ENCODE measurements around a stretch of chr9.

GRCh38 chr9:127210083-127211158 is 54.2 kb upstream of the GARNL3 start:
- PRO-cap: no peak
- RRBS: no CpG with 5 or more reads among the region's 21 CpGs

DNA sequence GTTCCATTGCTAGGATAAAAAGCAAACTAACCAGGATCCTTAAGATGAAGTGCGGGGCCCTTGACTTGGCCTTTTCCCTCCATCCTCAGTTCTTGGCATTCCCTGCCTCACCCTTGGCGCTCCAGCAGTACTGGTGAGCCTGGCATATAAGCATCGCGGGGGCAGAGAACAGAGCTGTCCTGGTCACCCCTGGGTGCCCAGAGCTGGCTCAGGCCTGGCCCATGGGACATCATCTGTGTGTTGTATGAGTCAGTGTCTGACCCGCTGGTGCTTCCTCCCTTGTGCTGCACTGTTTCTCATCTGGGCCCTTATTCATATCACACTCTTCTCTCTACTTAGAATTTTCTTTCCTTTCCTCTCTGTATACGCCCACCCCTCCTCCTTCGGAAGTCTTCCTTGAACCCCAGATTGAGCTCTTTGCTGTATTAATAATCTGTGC is 38.3 kb upstream of the GARNL3 start:
- PRO-cap: no peak
- RRBS: no CpG with 5 or more reads among the region's 7 CpGs

GRCh38 chr9:127361523-127362076 is 35.4 kb upstream of the SLC2A8 start:
- PRO-cap: no peak
- RRBS: no CpG with 5 or more reads among the region's 4 CpGs

GRCh38 chr9:127368903-127369574 is 27.9 kb upstream of the SLC2A8 start:
- PRO-cap: no peak
- RRBS: no CpG with 5 or more reads among the region's 8 CpGs

GRCh38 chr9:127561519-127562435 is 7.1 kb downstream of the NIBAN2 start:
- PRO-cap: no peak
- RRBS: no CpG with 5 or more reads among the region's 20 CpGs

DNA sequence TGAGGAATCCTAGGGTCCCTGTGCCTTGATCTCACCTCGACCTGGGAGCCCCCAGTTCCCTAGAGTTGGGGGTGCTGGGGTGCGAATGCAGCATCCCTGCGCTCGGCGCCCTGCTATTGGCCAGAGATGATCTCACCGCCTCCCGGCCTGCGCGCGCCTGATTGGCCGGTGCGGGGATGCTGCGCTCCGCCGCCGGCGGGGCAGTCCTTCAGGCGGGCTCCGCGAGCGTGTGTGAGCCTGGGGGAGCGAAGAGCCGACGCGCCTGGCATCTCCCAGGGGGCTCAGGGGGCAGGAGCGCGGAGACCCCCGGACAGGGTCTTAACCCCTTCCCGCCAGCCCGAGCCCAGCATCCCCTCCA is 18.9 kb upstream of the TOR2A start:
- PRO-cap: no peak
- RRBS: 15% methylated on average over 11 of the region's 30 CpGs

GRCh38 chr9:127765625-127766213 is 12.7 kb downstream of the SH2D3C start:
- PRO-cap: no peak
- RRBS: no CpG with 5 or more reads among the region's 2 CpGs

GRCh38 chr9:127770736-127771807 is 7.4 kb downstream of the SH2D3C start:
- PRO-cap: unidirectional peak, minus-strand start at chr9:127771291
- RRBS: 2% methylated on average over 20 of the region's 60 CpGs

- PRO-cap: bidirectional peak, plus-strand start at chr9:127785542, minus-strand start at chr9:127785445
- RRBS: 2% methylated on average over 60 of the region's 120 CpGs
These were observed 737 bp upstream of the CDK9 start for GRCh38 chr9:127784750-127785844.

DNA sequence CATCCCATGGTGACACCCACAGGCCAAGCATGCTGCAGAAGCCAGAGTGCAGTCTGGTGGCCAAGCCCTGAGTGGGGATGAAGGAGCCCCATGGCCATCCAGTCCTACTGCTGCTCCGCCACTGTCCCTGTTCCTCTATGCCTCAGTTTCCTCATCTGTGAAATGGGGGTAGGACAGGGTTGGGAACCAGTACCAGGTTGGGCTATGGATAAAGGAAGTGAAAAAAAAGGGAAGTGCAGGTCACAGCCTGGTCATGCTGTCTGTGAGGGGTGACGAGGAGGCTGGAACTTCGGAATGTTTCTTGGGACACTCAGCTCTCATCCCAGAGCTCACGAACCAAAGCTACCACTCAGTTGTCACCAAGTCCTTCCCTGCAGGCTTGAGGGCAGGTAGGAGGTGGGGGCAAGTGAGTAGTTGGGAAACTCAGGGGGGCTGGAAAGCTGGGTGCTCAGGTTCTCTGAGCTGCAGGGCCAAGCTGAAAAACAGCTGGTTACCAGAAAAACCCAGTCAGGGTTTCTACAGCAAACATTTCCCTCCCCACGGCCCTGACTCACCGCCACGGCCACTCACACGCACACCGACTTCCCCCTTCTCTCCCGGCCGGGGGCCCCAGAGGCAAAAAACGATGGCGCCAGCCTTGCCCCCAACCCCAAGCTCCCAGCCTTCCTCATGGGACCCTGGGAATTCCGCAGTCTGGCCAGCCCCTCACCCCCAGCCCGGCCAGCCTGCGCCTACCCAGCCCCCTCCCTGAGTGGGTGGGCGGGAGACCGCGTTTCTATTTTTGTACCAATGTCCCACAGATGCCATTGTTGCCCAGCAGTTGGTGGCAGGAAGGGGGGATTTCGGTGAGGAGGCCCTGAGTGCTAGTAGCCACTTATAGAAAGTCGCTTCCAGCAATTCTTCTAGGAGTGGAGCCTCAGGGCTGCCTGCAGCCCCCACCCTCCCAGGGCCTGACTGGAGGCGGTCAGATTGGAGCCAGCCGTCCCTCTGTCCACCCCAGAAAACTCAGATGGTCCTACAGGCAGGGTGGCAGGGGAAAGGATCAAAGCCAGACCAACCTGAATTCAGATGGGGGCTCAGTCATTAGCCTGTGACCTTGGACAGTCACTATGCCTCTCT is 18.5 kb downstream of the ENG start:
- PRO-cap: no peak
- RRBS: no CpG with 5 or more reads among the region's 23 CpGs

- PRO-cap: bidirectional peak, plus-strand start at chr9:127897560, minus-strand start at chr9:127897408
- RRBS: no CpG with 5 or more reads among the region's 19 CpGs
These were observed 2.2 kb downstream of the ST6GALNAC6 start for GRCh38 chr9:127897152-127897671.

DNA sequence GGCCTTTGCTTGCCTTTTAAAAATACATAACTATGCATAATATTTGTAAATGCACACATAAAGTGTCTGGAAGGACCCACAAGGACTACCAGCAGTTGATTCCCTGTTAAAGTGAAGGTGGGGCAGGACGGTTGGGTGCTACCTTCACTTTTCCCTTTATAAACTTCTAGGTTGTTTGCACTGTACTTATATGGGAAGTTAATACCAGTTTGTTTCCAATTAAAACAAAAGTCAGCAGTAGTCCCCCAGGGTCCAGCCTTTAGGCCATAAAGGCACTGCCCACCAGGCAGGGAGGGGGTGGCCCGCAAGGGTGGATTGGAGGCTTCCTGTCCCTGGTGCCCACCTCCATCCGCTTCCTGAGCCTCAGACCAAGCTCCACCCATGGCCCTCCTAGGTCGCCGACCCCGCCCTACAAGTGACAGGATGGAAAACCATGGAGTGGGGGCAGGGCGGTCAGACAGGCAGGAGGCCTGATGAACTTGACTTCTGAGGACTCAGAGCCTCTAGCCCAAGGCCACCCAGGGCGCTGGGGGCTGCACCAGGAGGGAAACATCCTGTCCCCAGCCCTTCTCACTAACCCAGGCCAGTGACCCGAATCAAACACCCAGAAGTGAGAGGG is 4.0 kb upstream of the ST6GALNAC6 start:
- PRO-cap: no peak
- RRBS: no CpG with 5 or more reads among the region's 9 CpGs

DNA sequence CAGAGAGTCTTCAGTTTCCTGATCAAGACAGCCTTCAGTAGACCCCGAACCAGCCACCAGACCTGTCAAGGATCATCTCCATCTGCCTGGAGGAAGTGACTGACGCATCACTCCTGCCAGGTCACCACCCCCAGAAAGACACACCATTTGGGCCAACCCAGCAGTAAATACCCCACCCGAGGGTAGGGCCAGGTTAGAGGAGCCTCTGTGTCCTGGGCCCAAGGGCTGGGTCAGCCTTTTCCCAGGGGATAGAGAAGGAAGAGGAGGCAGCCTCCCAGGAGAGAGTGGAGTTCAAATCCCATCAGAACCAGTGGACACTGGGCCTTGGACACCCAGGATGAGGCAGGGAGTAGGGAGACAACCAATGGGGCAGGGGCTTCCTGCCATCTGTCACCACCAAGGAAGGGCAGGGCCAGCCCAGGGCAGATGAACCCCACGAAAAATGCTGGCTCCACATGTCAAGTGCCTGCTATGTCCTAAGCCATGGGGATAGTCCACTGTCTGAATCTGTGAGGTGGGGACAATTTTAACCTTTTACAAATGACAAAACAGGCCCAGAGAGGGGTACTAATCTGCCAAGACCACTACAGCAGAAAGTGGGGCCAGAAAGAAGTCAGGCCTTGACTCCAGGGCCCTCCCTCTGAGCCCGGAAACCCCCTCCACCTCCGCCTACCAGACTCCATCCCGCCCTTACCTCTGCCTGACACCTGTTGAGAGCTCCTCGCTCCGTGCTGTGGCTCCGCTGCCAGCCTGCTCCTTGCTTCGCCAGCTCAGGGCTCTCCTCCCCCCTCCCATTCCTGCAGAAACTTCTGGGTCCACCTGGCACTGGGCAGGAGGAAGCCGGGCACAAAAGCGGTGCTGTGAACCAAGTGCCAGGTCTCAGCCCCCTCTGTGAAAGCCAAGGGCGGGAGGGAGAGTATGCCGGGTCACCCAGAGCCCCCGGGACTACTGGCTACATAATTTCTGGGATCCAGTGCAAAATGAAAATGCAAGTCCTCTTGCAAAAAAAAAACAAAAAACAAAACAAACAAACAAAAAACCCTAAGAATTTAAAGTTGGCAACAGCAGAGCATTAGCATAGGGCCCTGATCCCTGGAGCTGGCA is 6.2 kb upstream of the ST6GALNAC6 start:
- PRO-cap: no peak
- RRBS: 93% methylated on average over 4 of the region's 16 CpGs

- PRO-cap: no peak
- RRBS: no CpG with 5 or more reads among the region's 10 CpGs
These were observed 5.1 kb downstream of the EEIG1 start for GRCh38 chr9:127975441-127976293.

GRCh38 chr9:127981080-127982124 is 613 bp upstream of the EEIG1 start:
- PRO-cap: bidirectional peak, plus-strand start at chr9:127981242, minus-strand start at chr9:127980989; bidirectional peak, plus-strand start at chr9:127981628, minus-strand start at chr9:127981524
- RRBS: 2% methylated on average over 13 of the region's 47 CpGs

- PRO-cap: no peak
- RRBS: no CpG with 5 or more reads among the region's 8 CpGs
These were observed 40.4 kb downstream of the NAIF1 start for GRCh38 chr9:128026667-128027134.

DNA sequence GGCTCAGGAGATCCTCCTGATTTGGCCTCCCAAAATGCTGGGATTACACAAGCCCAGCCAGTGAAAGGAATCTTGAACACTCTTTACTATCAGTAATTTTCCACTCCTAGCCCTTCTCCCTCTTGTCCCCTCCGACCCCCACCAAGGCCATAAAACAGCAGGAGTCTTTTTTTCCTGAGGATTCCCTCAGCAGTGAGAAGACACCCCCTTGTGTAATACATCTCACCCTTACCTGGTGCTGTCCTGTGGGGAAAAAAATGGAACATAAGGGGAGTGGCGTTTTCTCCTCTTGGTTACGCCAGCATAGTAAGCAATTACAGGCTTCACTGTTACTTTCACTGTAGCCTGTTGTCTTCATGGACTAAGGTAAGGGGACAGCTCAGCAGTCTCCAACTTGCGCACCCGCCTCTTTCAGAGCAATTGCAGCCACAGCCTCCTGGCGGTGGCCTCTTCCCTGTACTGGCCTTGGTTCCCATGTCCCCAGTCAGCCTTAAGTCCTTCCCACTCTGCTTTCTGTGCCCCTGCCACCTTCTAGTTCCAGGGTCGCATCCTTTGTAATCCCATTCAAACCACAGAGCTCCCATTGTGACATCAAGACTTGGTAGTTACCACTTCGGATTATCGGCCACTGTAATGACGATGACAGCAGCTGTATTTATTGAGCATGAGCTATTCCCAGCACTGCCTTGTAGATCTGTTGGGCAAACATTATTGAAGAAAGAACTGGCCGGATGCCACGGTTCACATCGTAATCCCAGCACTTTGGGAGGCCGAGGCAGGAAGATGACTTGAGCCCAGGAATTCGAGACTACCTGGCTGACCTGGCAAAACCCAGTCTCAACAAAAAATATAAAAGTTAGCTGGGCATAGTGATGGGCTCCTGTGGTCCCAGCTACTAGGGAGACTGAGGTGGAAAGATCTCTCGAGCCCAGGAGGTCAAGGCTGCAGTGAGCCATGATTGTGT is 9.9 kb downstream of the NAIF1 start:
- PRO-cap: no peak
- RRBS: no CpG with 5 or more reads among the region's 16 CpGs

- PRO-cap: no peak
- RRBS: 94% methylated on average over 5 of the region's 28 CpGs
These were observed 23.2 kb downstream of the SLC25A25 start for GRCh38 chr9:128090866-128091961.

GRCh38 chr9:128102157-128102533 is 25.4 kb downstream of the PTGES2 start:
- PRO-cap: no peak
- RRBS: no CpG with 5 or more reads among the region's 13 CpGs

- PRO-cap: no peak
- RRBS: no CpG with 5 or more reads among the region's 7 CpGs
These were observed 18.6 kb downstream of the PTGES2 start for GRCh38 chr9:128108958-128109201.